Subcutaneous adipose tissue (tissue), 3 donors: Measurements from ENCODE around the gene TSTD2.

- PRO-cap: no peak
- RAMPAGE, long total RNA, 3 experiments: no peak in any of the 3 experiments
Observed at GRCh38 chr9:97572685-97573227, 60.4 kb downstream of the TSTD2 start.

DNA sequence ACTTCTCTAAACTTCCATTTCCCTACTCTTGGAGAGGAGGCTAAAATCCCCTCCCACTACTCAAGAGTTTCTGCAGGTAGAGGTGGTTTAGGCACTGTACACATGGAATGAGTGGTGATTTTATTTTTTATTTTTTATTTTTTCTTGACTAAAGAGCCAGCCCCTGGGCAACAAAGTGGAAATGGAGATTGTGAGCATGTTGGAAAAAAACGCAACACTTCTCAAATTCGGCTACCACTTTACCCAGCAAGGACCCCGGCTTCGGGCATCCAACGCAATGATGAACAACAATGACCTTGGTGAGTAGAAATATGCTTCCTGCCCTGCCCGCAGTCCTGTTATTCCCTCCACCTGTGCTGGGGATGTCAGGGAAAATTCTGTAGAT, 42.0 kb downstream of the TSTD2 start:
- PRO-cap: no peak
- RAMPAGE, long total RNA, 3 experiments: no peak in any of the 3 experiments

DNA sequence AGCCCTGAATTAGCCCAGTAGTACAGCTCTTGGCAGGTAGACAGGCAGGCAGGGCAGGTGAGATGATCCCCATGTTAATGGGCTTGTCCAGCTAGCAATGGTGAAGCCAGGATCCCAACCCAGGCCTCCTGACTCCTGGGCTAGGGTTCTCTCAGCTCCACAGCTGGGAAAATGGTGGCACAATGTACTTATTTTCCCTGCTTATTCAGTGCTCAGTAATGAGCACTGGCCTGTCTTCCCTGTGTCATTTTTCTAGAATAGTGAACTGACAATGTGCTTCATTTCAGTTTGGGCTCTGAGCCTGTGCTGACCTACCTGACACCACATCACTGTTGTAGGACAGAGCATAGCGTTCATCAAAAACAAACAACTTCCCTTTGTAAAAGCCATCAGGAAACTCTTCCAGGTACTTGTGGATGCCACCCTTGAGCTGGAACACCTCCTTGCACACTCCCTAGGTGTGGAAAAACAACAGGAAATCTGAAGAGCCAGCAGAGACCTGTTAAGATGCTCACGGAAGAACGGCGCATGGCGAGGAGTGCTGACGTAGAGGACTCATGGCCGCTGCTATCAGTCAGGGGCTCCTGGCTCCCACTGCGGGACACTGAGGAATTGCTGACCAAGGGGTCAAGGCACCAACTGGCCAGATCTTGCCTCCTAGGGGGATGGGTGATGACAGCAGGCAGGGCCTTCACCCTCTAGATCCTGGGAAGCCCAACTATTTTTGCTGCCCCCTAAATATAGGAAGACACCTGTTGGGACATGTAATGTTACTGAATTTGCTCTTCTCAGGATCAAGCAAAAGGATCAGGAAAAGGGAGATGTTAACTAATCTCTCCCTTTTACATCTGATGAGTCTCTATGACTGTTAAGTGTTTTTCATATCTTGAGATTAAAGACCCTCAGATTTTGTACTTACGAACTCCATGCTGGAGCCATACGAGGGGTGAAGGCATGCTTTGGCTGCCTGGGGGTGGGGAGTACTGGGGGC, 28.5 kb downstream of the TSTD2 start:
- PRO-cap: no peak
- RAMPAGE, long total RNA, 3 experiments: no peak in any of the 3 experiments

DNA sequence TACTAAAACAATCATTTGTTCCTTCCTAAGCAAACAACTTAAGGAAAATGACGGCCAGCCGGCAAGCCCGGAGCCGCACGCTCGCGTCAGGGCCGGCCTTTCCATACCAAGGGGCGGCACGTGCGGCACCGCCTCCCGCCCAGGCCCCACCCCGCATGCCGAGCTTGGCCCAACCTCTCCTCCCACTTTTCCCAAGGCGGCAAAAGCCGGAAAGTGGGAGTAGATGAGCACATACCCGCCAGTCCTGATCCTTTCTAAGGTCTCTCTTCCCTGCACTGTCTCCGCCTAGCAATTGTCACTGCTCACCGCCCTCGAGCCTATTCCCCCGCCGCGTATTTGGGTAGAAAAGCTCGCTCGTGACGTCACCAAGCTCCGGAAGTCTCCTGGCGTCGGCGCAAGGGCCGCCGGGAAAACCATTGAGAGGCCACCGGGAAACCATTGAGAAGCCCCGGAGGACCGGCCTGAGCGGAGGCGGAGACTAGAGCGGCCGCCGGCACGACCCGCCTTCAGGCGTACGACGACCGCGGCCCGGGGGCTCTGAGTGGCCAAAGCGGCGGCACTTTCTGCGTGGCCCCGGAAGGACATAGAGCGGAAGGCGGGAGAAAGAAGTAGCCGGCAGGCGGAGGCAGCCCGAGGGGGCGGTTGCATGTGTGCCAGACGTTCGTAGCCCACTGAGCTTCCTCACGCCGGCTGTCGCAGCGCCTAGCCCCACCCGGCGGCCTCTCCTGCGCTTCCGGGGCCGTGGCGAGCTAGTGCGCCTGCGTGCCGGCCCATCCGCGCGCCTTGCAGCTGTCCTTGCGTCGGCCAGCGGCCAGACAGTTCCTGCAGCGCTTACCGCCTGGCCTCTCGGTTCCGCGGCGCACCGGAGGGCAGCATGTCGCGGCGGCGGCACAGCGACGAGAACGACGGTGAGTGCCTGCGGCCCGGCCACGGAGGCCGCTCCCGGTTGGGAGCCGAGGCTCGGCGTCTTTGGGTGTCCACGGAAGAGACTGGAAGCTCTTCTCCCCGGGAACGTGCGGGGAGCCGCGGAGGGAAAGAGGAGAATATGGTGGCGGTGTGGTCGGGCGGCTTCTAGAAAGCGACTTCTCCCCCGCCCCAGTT, at the start of gene TSTD2:
TSTD2 (minus strand) TSS at position 361 of the 1,101 bp plus-strand sequence.
- PRO-cap: bidirectional peak, plus-strand start at position 202 of the sequence, minus-strand start at position 105 of the sequence; bidirectional peak, plus-strand start at position 441 of the sequence, minus-strand start at position 294 of the sequence; bidirectional peak, plus-strand start at position 814 of the sequence, minus-strand start at position 697 of the sequence
- RAMPAGE, long total RNA, 3 experiments: start-site peak on the plus strand in 2 of 3 experiments, centred at positions 772 to 797 of the sequence, 118 to 152 reads per replicate; start-site peak on the minus strand in 3 of 3 experiments, centred at positions 293 to 313 of the sequence, 33 to 48 reads per replicate

- PRO-cap: no peak
- RAMPAGE, long total RNA, 3 experiments: no peak in any of the 3 experiments
Observed at GRCh38 chr9:97910133-97910718, 12.1 kb downstream of the TRMO start.

DNA sequence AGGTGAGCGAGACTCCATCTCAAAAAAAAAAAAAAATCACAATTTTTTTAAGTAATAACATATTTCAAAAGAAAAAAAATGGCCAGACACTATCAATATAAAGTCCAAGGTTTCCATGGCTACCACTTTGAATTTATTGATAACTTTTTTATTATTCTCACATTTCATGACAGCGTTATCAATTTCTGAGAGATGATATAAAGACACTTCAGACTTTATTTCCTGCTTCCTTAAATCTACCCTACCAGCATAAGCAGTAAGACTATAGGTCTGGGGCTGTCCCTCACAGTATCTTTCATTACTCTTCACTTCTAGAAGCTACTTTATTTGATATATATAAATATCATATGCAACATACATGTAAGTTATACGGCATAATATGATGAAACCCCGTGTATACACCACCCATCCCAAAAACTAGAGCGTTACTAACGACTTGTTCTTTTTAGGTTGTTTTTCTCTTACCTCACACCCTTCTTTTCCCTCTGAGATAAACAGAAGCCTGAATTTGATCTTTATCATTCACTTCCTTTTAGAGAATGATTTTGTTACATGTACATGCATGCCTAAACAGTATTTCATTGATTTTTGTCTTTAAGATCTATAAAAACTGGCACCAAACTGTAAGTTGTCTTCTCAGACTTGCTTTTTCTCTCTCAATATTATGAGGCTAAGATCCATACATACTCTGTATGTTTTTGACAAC, 3.8 kb downstream of the TRMO start:
- PRO-cap: no peak
- RAMPAGE, long total RNA, 3 experiments: no peak in any of the 3 experiments

DNA sequence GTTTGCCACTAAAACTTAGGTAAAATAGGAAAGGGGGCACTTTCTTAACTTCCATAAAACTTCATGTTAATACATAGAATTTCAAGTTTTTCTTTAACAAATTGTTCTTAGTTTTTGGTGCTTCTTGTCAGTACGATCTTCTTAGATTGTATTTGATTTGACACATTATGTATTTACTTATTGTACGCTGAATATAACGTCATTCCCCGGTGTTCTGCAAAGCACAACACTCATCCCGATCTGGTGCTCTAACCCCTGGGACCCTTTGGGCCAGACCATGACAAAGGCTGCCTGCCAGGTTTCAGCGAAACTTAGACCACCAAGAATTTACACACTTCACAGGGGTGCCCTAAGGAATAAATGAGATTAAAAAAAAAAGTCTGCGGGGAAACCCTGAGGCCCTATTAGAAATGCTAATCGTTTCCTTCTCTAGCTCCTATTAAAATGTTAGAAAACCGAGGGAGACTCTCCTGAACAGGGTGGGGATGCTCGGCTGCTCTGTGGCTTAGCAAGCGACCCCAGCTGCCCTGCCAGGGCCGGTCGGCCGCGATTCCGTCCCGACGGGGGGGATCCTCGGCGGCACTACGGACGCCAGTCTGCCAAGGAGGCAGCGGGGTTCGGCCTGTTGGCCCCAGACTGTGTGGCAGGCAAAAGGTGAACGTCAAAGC, 843 bp upstream of the ANP32B start:
- PRO-cap: no peak
- RAMPAGE, long total RNA, 3 experiments: no peak in any of the 3 experiments

- PRO-cap: no peak
- RAMPAGE, long total RNA, 3 experiments: no peak in any of the 3 experiments
Observed at GRCh38 chr9:98080840-98081930, 24.7 kb downstream of the NANS start.

DNA sequence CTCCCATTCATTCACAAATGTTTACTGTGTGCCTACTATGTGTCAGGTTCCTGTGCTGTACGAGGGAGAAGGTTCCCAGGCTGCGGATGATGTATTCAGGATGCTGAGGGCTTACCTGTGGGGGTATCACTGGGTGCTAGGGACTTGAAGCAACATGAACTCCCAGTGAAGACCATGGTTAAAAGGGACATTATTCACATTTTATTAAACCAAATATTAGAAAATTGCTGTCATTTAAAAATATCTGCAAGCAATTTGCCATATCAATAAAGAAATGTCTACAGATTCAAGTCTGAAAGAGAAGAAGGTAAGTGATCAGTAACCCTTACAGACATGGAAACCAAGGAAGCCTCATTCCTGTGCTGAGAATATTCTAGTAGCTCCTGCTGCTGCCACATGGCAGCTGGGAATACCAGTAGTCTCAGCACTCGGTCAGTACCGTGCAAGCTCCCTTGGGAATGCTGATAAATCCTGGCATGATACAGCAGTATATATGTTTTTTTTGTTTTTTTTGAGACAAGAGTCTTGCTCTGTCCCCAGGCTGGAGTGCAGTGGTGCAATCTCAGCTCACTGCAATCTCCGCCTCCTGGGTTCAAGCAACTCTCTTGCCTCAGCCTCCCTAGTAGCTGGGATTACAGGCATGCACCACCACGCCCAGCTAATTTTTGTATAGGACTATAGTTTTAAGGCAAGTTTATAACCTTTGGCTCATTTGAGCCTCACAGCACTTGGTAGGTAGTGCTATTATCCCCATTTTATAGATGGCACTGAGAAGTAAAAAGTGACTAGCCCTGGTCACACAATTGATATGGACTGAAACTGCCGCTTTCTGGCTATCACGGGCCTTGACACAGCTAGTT, 27.9 kb downstream of the NANS start:
- PRO-cap: no peak
- RAMPAGE, long total RNA, 3 experiments: no peak in any of the 3 experiments

- PRO-cap: no peak
- RAMPAGE, long total RNA, 3 experiments: no peak in any of the 3 experiments
Observed at GRCh38 chr9:98092445-98093003, 26.5 kb downstream of the TRIM14 start.

DNA sequence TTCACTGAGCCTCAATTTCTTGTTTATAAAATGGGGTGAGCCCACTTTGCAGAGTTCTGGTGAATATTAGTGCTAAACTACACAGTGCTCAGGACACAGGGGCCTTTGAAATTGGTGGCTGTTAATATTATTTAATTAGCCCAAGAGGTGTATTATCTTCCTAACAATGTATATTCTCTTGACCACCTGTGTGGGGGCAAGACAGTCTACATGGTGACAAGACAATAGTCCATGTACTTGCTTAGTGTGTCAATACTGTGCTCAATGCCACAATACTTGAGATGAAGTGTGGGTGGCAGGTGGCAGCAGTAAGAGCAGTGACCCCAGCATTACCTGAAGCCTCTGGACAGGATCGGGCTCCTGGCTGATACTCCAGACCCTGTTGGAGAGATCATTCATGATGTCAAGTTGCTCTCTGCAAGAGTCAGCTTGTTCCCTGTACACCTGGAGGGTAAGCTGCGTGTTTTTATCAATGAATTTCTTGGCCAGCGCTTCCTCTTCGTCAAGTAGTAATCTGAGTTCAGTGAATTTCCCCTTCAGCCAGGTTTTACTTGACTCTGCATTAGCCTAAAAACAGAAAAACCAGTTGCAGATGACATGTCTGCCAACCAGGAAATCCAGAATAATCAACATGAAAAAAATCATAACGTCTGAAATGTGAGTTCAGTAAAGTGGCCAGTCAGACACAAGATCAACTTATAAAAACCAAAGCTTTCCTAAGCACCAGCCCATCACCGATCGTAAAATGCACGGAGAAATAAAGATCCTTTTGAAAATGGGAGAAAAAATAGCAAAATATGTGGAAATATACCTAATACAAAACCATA, 19.2 kb downstream of the TRIM14 start:
- PRO-cap: no peak
- RAMPAGE, long total RNA, 3 experiments: no peak in any of the 3 experiments

- PRO-cap: no peak
- RAMPAGE, long total RNA, 3 experiments: no peak in any of the 3 experiments
Observed at GRCh38 chr9:98108349-98109214, 10.4 kb downstream of the TRIM14 start.

- PRO-cap: unidirectional peak, plus-strand start at chr9:98254174
- RAMPAGE, long total RNA, 3 experiments: no peak in any of the 3 experiments
Observed at GRCh38 chr9:98253311-98254292, 1.8 kb downstream of the TBC1D2 start.

GRCh38 chr9:98375084-98375658, 119.7 kb upstream of the TBC1D2 start:
- PRO-cap: no peak
- RAMPAGE, long total RNA, 3 experiments: no peak in any of the 3 experiments

DNA sequence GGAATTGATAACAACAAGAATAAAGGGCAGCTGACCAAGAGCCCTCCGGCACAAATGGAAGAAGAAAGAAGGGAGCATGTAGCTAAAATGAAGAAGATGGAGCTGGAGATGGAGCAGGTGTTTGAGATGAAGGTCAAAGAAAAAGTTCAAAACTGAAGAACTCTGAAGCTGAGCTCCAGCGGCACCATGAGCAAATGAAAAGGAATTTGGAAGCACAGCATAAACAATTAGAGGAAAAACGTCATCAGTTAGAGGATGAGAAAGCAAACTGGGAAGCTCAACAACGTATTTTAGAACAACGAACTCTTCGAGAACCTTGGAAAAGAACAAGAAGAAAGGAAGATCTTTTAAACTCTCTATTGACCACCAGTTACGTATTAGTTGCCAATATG, 101.0 kb downstream of the GABBR2 start:
- PRO-cap: no peak
- RAMPAGE, long total RNA, 3 experiments: no peak in any of the 3 experiments

- PRO-cap: bidirectional peak, plus-strand start at chr9:98811404, minus-strand start at chr9:98811122
- RAMPAGE, long total RNA, 3 experiments: no peak in any of the 3 experiments
Observed at GRCh38 chr9:98810810-98811721, 3.6 kb downstream of the GALNT12 start.

GRCh38 chr9:98832909-98833761, 25.7 kb downstream of the GALNT12 start:
- PRO-cap: no peak
- RAMPAGE, long total RNA, 3 experiments: no peak in any of the 3 experiments

DNA sequence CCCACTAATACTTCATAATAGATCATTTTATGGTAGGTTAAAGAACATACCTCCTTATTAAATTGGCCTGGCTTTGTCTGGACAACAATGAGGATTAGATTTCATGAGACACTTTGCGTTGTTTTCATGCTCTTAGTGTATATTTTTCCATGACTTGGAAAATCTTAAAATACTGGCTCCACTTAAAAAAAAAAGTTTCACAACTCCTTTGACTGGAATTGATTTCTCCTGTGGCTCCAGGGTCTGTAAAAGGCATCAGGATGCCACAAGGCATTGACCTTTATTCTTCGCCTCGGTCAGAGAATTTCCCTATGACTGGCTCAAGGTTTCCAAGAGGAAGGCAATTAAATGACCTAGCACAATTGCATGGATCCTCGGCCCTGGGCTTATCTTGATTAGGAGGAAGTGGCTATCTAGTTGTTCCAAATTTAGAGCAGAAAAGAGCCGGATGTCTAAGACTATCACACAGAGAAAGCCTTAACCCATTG, 57.1 kb upstream of the COL15A1 start:
- PRO-cap: no peak
- RAMPAGE, long total RNA, 3 experiments: no peak in any of the 3 experiments

- PRO-cap: no peak
- RAMPAGE, long total RNA, 3 experiments: no peak in any of the 3 experiments
Observed at GRCh38 chr9:98989456-98990213, 45.9 kb downstream of the COL15A1 start.

- PRO-cap: unidirectional peak, minus-strand start at chr9:99059384
- RAMPAGE, long total RNA, 3 experiments: no peak in any of the 3 experiments
Observed at GRCh38 chr9:99059124-99060111, 45.5 kb upstream of the TGFBR1 start.